Mesenchymal stem cell of the bone marrow (primary cell): ENCODE measurements around the genes ONECUT2 and NARS1.

GRCh38 chr18:51081141-51081993 is 51.4 kb downstream of the SMAD4 start:
- CAGE, long polyA plus RNA = no peak

- CAGE, long polyA plus RNA = no peak
Measured at GRCh38 chr18:51178679-51179364, 18.7 kb downstream of the MEX3C start.

DNA sequence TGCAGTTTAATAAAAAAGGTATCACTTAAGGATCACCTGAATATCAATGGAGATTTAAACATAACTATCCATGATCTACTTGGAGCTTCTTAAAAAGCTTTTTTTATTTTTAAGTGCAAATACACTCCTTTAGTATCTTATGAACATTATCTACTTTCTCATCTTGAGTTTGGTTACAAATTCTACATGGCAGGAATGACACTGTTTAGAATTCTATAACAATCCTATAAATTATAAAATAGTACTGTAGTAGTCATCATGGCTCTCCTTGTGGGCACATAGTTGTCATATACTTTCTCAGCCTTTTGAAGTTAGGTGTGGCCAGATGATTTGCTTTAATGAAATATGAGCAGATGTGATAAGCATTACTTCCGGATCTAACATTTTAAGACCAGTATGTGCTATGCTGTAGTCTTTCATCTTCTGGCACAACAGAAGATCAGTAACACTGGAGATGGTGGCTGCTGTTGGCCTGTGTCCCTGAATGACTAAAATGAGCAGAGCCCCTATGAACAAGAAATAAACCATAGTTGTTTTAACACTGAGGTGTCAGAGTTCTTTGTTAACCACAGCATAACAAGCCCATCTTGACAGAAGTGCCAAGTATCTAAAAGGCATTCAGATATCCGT is 6.4 kb downstream of the MEX3C start:
- CAGE, long polyA plus RNA = no peak

DNA sequence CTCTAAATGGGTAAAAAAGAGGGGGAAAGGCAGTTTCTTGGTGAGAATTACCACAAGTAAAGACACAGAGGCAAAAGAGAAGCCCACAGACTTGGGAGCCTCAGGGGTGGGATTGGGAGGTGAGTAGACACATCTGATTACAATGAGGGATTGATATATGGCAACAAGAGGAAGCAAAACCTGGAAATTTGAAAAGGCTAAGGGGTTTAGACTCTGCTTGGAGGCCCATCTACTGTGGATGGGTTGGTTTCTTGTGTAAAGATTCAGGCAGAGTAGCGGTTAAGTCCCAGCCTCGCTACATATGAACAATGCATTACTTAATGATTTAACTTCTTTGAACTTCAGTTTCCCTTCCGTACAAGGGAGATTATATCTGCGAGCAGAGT is 13.9 kb upstream of the MEX3C start:
- CAGE, long polyA plus RNA = no peak

- CAGE, long polyA plus RNA = no peak
Measured at GRCh38 chr18:51211738-51212204, 14.3 kb upstream of the MEX3C start.

GRCh38 chr18:54234781-54235321 is 10.4 kb upstream of the MBD2 start:
- CAGE, long polyA plus RNA = no peak

DNA sequence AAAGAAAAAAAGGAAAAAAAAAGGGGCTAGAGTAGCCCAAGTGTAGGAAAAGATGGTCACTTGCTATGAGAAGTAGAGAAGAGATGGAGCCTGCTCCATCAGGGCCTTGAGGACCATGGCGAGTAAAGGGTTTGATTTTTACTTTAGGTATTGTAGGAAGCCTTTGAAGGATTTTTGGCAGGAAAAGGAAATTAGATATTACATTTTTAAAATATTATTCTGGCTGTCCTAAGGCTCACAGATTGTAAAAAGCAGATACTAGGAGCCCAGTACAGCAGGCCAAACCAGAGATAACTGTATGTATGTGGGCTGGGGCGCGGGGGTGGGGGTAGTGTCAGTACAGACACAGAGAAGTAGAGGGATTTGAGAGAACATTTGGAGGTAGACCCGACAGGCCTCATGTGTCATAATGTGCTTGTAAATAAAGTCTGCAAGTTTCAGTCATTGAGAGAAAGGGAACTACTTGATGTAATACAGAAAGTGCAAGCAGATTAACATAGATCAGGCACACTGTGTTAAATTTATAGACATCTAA is 7.6 kb upstream of the POLI start:
- CAGE, long polyA plus RNA = no peak

DNA sequence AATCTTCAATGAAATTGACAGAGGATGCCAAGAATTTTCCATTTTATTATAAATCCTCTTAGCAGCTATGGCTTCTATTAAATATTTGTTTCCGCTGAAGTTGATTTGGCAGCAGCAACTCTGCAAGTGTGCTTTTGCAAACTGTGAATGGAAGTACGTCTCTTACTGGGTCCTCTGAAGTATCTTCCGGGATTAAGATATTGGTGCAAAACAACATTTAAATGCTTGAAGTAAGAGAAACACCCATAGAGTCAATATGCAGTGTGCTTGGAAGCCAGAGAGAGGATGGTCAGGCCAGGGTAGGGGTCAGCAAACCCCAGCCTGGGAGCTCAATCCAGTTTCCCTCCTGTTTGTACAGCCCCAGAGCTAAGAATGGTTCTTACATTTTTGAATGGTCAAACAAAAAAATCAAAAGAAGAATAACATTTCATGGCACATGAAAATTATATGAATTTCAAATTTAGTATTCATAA is 13.6 kb downstream of the CCDC68 start:
- CAGE, long polyA plus RNA = no peak

GRCh38 chr18:55258775-55259232 is 299.5 kb upstream of the CCDC68 start:
- CAGE, long polyA plus RNA = no peak

DNA sequence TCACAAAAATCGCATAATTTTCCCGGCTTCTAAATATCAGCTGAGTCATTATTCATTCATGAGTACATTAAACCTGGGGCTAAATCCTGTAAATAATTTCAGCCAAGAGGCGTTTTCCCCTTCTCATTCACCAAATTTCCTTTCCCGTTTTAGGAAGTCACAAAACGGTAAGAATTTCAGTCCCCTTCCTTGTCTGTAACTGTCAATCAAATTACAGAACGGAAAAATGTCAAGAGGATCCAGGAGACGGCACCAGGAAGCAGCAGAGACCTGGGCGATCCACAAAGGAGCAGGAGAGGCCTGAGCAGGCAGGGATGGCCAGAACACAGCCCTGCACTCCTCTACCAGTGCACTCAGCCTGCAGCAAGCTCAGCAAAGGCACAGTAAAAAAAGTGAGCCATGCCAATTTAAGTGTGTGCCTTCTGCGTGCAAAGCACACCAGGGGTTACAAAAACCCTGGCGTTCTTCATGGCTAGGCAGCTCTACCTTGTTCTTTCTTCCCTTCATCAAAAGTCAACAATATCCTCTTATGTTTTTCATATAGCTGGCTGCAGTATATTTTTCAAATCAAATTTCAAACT is 300.6 kb downstream of the TCF4 start:
- CAGE, long polyA plus RNA = no peak

DNA sequence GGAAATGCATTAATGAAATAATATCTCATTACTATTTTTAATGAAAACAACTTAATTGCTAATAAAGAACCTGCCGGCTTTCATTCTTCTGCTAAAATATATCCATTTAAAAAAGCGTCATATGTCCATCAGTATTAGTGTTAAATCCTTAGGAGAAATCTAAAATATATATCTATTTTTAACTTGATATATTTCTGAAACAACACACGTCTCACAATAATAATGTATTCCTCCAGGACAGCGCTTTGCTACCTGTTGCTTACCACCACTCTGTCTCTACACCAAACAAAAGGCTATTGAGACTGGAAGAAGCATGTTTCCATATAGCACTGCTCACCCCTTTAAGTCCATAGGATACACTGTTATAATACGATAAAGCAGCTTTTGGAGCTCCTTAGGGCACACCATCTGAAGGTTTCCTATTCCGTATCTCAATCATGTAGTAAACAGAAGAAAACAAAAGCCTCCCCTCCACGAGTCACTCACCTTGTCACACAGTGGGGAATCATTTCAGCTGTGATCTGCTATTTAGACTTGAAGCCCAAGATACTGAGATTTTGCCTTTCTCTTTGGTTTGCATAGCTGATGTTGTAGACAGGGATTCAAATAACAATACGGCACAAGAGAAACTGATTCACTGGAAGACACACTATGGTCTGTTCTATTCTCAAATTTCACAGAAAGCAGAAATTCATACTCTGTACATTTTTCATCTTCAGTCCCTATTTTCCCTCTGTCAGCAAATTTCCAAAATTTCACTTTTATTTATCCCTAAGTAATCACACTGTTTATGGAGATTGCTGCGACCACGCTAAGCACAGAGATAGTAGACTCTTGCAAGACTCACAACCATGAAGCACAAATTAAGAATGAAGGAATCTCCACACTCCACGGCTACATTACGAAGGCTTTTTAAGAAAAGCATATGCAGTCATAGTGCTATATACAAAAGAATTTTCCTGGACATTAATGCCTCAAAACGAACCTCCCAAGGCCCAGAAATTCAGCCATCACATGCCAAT is 187.2 kb downstream of the TCF4 start:
- CAGE, long polyA plus RNA = no peak

DNA sequence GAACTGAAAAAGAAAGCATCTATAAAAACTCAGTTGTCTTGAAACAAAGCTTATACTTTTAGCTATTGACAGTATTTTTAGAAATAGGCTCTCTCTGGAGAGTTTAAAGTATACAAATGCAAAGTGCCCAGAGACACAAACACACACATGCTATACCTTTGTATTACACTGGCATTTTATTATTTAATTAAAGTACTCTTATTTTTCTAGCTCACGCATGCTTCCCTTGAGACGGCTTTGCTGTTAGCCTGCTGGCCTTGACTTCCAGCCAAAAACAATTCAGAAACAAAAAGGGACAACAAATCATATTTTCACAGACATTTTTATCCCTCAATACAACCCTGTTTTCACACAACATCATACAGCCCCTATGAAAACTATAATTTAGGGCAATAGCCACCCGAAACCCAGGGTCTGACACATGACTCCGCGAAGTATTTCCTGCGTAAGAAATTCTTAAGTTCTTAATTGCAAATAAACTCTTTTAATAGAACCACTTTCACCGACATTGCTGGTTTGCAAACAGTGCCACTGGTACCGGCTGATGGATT is 185.2 kb downstream of the TCF4 start:
- CAGE, long polyA plus RNA = no peak

- CAGE, long polyA plus RNA = no peak
Measured at GRCh38 chr18:55404772-55405270, 183.2 kb downstream of the TCF4 start.

- CAGE, long polyA plus RNA = no peak
Measured at GRCh38 chr18:55433353-55434383, 154.3 kb downstream of the TCF4 start.

GRCh38 chr18:55848359-55848841 is 260.4 kb upstream of the TCF4 start:
- CAGE, long polyA plus RNA = no peak

GRCh38 chr18:57429901-57431105 is 4.9 kb upstream of the ONECUT2 start:
- CAGE, long polyA plus RNA = no peak

DNA sequence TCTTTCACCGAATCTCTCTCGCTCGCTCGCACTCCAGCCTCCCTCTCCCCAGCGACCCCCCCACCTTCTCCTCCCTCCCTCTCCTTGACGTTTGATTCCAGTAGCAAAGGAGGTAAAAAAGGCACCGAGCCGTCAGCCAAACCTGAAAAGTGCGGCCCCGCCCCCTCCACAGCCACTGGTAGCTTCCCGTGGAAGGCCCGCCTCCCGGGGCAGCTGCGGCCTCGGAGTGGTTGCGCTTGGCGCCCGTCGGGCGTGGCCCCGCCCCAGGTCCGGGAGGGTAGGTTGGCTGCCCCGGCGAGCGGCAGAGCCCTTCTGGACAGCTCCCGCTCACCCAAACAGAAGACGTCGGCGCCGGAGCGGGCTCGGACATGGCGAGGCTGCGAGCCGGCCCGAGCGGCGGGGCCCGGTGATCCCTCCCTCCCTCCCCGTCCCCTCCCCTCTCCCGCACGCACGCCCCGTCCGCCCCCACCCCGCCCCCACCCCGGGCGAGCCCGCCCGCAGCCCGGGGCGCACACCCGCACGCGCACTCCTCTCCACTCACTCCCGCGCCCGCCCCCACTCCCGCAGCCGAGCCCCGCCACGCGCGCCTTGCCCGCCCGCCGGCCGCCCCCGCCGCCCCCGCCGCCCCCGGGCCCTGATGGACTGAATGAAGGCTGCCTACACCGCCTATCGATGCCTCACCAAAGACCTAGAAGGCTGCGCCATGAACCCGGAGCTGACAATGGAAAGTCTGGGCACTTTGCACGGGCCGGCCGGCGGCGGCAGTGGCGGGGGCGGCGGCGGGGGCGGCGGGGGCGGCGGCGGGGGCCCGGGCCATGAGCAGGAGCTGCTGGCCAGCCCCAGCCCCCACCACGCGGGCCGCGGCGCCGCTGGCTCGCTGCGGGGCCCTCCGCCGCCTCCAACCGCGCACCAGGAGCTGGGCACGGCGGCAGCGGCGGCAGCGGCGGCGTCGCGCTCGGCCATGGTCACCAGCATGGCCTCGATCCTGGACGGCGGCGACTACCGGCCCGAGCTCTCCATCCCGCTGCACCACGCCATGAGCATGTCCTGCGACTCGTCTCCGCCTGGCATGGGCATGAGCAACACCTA is at the start of gene ONECUT2:
TSS of gene ONECUT2 (plus strand) at position 304 of the 1,089 bp plus-strand sequence.
- CAGE, long polyA plus RNA = no peak

GRCh38 chr18:57533045-57533449 is 53.5 kb downstream of the FECH start:
- CAGE, long polyA plus RNA = no peak

DNA sequence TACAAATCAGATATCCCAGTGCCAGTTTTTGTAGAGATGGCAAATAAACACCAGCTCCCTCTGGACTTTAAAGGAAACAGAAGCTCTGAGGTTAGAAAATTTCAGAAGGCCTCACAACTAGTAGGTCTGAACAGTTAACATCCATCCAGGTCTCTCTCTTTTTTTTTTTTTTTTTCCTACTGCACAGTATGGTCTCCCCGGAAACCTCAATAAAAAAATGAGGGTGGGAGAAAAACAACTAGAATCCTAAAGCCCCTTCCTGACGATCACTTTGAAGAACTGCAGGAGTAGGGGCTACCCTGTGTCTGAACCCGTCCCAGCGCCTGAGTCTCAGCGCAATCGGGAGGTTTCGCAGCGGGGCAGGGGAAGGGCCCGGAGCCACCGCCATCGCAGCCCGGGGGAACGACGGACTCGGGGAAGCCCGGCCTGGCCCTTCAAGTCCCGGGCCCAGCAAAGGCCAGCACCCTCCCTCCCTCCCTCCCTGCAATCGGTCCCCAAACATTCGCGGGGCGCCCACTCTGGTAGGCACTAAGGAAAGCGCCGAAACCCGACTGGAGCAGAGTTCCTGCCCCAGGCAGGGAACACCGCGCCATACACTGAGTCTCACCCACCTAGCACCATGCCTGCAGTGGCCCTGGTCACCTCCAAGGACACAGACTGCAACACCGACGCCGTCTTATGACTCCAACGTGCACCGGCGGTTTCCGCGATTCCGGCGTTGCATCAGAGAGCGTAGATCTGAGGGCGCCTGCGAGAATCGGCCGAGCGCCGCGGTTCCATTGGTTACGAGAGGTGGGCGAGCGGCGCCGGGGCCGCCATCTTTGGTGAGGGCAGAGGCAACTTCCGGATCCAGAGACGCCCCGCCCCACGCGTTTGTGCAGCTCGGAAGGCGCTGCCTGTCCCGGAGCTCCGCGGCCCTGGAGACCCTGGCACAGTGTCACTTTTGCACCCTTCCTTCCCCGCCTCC is at the start of gene NARS1:
TSS of gene NARS1 (minus strand) at position 740 of the 967 bp plus-strand sequence.
- CAGE, long polyA plus RNA = no peak

DNA sequence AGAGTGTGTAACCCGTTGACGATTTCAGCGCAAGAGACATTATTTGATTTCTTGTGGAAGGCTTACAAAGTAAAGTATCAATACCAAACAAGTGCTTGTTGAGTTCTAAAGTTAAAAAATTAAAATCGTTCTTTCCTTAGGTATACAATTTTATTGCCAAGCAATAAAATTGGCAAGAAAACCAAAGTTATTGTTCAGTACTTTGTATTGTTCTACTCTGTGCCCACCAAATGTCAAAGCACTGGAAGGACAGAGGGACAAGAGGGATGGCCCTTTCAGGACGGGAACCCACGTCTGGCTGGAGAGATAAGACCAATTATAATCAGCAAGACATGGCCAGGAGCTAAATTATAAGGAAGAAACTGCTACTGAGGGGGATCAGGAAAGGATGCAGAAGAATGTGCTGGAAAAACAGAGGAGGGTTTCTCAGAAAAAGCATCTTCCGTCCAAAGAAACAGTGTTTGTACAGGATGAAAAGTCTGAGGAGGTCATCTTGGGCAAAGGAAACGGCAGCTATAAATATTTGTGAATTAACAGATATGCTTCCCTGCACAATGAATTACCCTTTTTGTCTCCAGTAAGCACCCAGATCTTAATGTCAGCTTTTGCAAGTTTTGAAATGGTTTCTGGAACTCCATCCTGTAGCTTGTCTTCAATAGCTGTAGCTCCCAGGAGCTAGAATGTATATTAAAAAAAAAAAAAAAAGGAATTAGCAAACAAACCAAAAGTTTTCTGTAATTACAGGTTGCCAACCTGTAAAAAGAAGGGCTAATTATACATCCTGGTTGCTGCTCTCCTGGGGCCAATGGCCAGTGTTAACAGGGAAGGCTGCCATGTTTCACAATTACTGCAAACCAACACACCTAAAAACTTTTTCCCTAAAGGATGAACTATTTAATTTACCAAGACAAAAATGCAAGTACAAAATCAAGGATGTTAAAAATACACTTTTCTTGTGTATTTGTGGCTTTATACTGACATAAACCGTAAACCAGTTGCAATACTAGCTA is 46.5 kb upstream of the NARS1 start:
- CAGE, long polyA plus RNA = no peak